ENCODE results near the genes SCN3B, OR6T1 and OR8G1.

- PRO-cap, 2 experiments, result no peak in any of the 2 experiments
- RAMPAGE, long total RNA, 5 experiments, result no peak in any of the 5 experiments
Observed at GRCh38 chr11:121463275-121463530, 11.1 kb downstream of the SORL1 start.

DNA sequence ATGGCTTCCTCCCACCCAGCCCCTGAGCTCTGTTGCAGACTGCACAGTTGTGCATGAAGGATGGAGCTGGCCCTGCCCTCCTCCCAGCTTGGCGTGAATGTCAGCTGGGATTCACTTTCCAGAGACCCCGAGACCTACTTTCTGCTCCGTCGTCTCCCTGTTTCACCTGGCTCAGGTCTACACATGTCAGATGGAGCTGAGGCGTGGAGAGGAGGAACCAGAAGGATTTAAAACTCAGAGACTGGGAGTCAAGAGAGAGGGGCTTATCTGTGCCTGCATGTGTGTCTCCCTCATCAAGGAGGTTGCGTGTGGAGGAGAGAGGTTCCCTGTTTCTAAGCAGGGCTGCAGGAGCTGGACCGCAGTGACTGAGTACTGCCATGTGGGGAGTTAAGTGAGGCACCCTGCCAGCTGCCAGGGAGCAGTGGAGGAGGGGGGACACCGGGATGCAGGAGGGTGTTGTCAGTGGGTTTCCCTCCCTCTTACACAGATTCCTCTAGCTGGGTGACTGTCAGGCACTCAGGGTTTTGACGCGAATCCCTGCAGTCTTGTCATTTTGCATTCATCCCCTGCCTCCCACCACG lies 120.3 kb downstream of the SORL1 start:
- PRO-cap, 2 experiments, result no peak in any of the 2 experiments
- RAMPAGE, long total RNA, 5 experiments, result no peak in any of the 5 experiments

- PRO-cap, 2 experiments, result peak in 1 of 2 experiments; most common minus-strand start chr11:122152296 (in 1)
- RAMPAGE, long total RNA, 5 experiments, result no peak in any of the 5 experiments
Observed at GRCh38 chr11:122152072-122152432, 36.0 kb upstream of the BLID start.

GRCh38 chr11:122159046-122159818 lies 43.2 kb upstream of the BLID start:
- PRO-cap, 2 experiments, result peak in 1 of 2 experiments; most common minus-strand start chr11:122159154 (in 1)
- RAMPAGE, long total RNA, 5 experiments, result no peak in any of the 5 experiments

DNA sequence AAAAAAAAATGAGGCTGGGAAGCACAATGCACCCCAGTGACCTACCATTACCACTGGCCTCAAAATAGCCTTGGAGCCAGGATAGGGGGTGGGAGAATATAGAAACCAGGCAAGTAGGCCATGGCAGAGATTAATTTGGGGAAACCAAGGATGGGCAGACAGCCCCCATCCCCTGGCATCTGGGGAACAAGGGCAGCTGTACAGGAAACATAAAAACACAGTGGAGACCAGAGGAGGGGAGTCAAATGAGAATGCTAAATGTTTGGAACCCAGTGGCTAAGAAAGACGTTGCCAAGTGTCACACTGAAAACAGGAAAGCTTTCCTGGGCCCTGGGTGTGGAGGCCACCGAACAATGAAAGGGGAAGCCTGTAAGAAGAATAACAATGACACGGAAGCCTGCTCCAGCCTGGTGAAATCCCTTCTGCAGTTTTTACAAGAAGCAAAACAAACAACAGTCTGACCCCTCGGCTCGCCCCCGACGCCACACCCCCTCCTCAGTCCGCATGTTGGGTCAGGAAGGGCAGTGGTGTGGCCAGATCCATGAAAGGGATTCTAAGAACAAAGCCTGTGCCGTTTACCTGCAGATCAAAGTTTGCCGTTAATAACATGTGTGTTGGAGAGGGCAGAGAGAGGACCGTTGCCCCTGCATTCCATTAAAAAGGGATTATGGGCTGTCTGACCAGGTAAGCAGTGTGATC lies 113.5 kb upstream of the BLID start:
- PRO-cap, 2 experiments, result no peak in any of the 2 experiments
- RAMPAGE, long total RNA, 5 experiments, result no peak in any of the 5 experiments

DNA sequence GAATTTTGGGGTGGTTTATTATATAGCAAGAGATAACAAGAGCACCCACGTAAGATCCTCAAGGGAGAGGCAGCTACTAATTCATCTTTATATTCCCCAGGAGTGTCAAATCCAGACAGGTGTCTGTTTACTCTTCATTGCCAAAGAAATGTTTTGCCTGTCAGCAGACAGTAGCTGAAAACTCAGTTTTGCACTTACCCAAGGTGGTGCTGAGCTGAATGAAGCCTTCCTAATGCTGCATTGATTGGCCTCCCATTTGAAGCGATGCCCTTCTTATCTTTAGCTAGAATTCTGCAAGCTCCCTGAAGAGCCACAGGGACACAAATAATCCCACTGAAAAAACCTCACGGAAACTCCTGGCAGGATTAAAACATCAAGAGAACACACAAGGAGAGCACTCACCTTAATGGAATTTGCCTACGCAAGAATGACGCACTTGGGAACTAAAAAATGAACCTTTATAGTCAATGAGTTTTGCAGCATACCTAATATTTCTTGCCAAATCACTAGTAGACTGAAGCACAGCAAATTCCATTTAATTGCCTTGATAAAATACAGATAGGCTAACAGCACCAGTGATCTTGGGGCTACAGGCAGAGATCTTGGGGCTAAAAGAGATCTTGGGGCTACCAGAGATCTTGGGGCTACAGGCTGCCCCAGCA lies 232.9 kb upstream of the UBASH3B start:
- PRO-cap, 2 experiments, result peak in 1 of 2 experiments; most common plus-strand start position 488 of the sequence (in 1); most common minus-strand start position 60 of the sequence (in 1)
- RAMPAGE, long total RNA, 5 experiments, result start-site peak on the minus strand in 3 of 5 experiments, centred at positions 325 to 341 of the sequence, 34 to 82 reads per replicate

DNA sequence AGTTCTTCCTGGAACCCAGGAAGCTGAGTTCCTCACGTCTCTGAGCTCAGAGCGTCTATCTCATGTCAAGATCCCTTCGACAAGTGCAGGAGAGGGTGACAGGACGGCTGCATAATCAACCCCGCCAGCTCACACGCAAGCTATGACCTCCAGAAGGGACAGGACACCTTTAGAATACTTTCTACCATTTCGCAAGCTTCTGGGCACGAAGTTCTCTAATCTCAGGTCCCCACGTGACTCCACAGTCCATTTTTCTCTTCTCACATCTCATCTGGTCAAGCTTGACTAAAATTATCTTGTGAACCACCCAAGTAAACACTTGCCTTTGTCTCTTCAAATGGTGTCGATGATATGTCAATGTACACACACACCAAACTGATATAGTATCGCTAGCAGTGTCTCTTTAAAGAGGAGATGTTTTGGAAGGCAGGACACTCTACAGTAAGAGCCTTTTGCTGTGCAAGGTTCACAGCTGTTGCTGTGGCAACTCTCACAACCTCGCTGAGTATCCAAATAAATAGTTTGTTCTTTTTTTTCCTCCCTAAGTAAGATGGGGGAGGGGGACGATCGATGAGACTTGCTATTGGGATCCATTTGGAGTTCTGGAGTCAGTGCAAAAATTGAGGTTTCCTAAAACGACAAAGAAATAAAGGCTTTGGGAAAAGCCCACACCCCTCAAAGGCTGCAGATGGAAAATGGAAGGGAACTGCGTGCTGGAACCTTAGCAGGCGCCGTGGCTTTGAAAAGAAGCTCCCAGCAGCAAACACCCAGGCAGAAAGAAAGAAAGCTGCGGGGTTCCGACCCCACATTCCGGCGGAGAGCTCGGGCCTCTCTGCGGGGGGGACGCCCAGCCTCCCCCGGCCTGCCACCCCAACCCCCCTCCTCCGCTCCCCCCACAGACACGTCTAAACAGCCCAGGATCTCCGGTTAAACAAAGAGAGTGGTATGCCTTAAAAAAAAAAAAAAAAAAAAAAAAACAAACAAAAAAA lies 215.4 kb upstream of the UBASH3B start:
- PRO-cap, 2 experiments, result peak in 2 of 2 experiments; most common plus-strand start position 687 of the sequence (in 2)
- RAMPAGE, long total RNA, 5 experiments, result no peak in any of the 5 experiments

- PRO-cap, 2 experiments, result no peak in any of the 2 experiments
- RAMPAGE, long total RNA, 5 experiments, result no peak in any of the 5 experiments
Observed at GRCh38 chr11:122629102-122629482, 26.4 kb upstream of the UBASH3B start.

GRCh38 chr11:122885671-122886165 lies 3.2 kb downstream of the JHY start:
- PRO-cap, 2 experiments, result no peak in any of the 2 experiments
- RAMPAGE, long total RNA, 5 experiments, result no peak in any of the 5 experiments

DNA sequence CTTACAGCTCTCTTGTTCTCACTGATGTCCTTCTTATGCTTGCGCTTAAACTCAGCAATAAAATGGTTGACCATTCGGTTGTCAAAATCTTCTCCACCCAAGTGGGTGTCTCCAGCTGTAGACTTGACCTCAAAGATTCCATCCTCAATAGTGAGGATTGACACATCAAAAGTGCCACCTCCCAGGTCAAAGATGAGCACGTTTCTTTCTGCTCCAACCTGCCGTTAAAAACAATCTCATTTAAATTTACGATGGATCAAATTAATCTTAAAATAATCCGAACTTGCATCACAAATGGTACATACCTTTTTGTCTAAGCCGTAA lies 2.2 kb downstream of the HSPA8 start:
- PRO-cap, 2 experiments, result no peak in any of the 2 experiments
- RAMPAGE, long total RNA, 5 experiments, result no peak in any of the 5 experiments

GRCh38 chr11:123062258-123063312 lies 649 bp upstream of the HSPA8 start:
- PRO-cap, 2 experiments, result peak in 2 of 2 experiments; most common plus-strand start chr11:123062341 (in 2); most common minus-strand start chr11:123062992 (in 2)
- RAMPAGE, long total RNA, 5 experiments, result start-site peak on the plus strand in 4 of 5 experiments, at chr11:123062614-123062672 at its widest, 54 to 135 reads per replicate

GRCh38 chr11:123362703-123363930 lies 67.0 kb upstream of the GRAMD1B start:
- PRO-cap, 2 experiments, result no peak in any of the 2 experiments
- RAMPAGE, long total RNA, 5 experiments, result no peak in any of the 5 experiments

GRCh38 chr11:123364061-123364520 lies 66.0 kb upstream of the GRAMD1B start:
- PRO-cap, 2 experiments, result no peak in any of the 2 experiments
- RAMPAGE, long total RNA, 5 experiments, result no peak in any of the 5 experiments

DNA sequence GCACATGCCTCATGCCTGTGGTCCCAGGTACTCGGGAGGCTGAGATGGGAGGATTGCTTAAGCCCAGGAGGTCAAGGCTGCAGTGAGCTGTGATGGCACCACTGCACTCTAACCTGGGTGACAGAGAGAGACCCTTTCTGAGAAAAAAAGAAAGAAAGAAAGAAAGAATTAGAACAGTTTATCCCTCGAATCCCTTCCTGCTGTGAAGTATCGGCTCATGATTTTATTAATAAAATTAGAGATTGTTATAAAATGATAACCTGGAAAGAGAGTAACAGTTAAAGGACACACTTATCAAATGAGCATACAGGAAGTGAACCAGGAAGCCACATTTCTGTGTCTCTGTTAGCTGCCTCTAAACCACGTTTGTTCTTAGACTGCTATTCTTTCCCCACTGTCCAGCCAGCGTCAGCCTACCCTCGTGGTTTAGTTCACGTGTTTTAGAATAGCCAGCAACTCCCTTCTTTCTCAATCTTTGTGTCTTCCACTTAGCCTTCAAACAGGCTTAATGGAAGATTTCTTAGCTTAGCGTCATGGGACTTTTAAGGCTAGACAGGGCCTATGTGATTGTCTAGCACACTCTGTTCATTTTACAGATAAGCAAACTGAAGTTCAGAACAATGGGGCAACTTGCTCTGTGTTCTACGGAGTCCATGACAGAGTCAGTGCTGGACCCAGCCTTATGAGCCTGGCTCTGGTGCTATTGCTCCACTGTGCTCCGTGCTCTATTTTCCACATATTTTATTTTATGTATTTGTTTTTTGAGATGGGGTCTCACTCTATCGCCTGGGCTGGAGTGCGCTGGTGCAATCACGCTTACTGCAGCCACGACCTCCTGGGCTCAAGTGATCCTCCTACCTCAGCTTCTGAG lies 27.1 kb downstream of the GRAMD1B start:
- PRO-cap, 2 experiments, result no peak in any of the 2 experiments
- RAMPAGE, long total RNA, 5 experiments, result no peak in any of the 5 experiments

DNA sequence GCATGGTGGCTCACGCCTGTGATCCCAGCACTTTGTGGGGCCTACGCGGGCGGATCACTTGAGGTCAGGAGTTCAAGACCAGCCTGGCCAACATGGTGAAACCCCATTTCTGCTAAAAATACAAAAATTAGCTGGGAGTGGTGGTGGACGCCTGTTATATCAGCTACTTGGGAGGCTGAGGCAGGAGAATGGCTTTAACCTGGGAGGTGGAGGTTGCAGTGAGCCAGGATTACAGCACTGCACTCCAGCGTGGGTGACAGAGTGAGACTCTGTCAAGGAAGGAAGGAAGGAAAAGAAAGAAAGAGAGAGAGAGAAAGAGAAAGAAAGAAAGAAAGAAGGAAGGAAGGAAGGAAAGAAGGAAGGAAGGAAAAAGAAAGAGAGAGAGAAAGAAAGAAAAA lies 35.9 kb downstream of the GRAMD1B start:
- PRO-cap, 2 experiments, result no peak in any of the 2 experiments
- RAMPAGE, long total RNA, 5 experiments, result no peak in any of the 5 experiments

DNA sequence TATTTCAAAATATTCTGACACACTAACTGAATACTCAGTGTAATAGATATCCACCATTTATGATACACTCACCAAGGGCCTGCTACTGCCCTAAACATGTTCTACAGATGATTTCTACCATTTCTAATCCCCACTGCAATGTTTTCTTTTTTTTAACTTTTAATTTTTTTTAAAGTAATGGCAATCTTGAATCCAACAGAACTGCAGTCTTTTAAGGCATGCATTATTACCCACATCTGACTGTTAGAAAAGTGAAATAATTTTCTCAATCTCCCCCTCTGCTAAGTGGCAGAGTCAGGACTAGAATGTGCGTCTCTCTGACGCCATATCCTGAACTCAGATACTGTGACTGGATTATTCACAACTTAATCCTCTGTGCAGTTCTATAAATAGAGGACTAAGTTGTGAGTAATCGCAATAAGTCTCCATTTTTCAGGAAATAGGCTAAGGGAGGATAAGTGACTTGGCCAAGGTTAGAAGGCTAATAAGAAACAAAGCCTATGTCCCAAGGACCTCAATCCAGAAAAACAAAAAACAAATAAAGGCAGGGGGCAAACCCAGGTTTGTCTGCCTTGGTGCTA lies 44.1 kb downstream of the GRAMD1B start:
- PRO-cap, 2 experiments, result no peak in any of the 2 experiments
- RAMPAGE, long total RNA, 5 experiments, result no peak in any of the 5 experiments

DNA sequence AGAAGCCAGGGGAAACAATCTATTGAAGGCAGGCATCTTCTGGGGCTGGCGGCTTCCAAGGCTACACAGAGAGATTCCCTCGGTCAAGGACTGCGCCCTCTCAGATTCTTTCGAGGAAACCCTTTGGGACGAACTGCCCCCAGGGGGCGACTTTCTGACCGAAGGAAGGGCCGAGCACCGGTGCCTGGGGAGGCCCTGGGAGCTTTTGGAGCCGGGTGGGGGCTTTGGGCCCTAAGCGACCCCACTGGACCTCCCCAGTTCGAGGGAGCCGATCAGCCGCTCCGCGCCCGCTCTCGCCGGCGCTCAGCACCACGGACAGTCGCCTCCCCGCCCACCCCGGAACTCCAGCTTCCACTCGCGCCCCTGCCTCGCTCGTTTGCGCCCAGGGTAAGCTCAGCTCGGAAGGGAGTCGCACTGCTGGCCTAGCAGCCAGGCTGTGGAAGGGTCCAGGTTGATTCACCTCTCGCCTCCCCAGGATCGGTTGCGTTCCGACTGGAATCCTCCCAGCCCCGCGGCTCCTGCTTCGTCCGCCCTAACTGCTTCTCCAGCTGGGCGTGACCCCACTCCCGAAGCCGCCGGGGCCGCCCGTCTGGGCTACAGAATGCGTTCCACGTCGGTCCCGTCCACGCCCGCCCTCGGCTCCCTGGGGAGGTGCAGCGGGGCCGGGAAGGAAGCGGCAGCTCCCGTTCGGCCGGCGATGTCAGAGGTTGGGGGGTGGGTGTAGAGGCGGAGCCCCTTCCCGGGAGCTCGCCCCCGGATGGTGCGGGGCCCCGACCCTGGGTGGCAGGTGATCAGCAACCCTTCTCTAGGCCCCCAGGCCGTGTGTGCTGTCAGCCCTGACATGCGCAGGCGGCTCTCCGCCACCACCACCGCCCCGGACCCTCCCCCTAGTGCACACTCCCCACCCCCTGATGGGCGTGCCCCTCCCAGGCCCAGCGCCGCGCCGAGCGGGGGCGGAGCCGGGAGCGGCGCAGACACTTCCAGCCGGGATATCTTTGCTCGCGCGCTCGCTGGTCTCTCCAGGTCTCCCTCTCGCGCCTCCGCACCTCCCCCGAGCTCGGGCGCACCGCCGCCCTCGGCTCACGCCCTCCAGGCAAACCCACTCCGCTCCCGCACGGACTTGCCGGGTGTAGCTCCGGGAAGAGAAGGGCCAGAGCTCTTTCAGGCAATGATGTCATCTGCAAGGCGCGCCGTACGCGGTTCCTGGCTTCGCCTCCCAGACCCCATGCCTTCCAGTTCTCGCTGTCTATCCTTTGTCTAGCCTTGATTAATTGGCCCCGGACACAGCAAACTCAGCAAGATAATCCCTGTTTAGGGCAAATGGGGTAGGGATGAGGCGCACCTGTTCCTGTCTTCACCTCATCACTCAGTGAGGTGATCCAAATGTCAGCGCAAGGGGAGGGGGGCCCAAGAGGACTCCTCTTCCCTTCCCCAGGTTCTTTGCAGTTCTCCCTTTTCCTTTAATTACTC lies at the start of gene SCN3B:
TSS of gene SCN3B (minus strand) at position 859 of the 1,470 bp plus-strand sequence.
- PRO-cap, 2 experiments, result peak in 2 of 2 experiments; most common plus-strand start position 973 of the sequence (in 2); most common minus-strand start position 815 of the sequence (in 1)
- RAMPAGE, long total RNA, 5 experiments, result start-site peak on the minus strand in 2 of 5 experiments, centred at positions 714 to 835 of the sequence, 33 to 84 reads per replicate

DNA sequence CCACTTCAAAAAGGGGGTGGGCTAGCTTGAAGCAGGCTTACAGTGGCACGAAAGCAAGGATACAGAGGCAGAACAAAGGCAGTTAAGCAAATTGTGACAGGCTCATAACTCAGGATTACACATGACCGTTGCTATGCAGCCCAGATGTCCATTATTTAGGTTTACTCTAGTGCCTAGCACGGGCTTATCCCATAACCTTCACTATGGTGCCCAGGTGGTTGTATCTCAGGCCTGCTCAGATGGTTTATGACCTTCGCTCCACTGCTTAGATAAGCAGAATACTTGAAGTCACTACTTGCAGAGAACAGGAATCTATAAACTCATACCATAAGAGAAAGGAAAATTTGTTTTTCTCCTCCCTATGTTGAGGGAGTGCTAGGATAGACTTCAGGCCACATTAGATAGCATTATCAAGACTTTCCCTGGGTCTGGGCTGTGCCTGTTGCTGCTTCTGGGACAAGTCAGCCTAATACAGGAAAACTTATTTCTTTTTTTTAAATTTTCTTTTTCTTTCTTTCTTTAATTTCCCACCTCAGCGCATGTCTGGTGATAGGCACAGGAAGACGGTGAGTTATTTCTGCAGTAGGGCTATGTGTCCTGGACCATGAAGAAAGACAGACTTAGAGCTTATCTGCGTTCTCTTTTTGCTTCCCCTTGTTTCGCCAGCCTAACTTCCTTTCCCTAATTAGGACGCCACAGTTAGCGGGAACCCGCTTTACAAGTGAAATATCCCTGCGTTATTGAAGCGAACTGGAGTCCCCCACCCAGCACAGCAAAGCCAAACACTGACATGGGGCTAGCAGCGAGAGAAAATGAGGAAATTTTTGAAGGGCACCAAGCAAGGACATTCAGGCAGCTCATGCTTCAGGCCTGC lies 8.8 kb downstream of the OR6M1 start:
- PRO-cap, 2 experiments, result no peak in any of the 2 experiments
- RAMPAGE, long total RNA, 5 experiments, result no peak in any of the 5 experiments

DNA sequence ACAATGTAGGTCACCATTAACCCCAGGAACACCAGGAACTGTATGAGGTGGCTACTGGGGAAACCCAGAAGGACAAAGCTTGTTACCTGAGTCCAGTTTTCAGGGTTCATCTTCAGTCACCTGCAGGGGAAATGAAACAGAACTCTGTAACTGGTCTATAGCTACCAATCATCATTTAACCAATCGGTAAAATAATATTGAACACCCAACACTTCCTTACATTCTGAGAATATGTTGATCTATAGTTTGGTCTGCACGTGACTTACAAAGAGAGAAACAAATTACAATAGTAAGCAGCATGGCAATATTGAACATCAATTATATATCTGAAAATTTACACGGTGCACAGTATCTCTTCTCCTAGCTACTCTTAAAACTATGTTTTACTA lies at the start of gene OR6T1:
TSS of gene OR6T1 (minus strand) at position 110 of the 389 bp plus-strand sequence.
- PRO-cap, 2 experiments, result no peak in any of the 2 experiments
- RAMPAGE, long total RNA, 5 experiments, result no peak in any of the 5 experiments

- PRO-cap, 2 experiments, result no peak in any of the 2 experiments
- RAMPAGE, long total RNA, 5 experiments, result no peak in any of the 5 experiments
Observed at GRCh38 chr11:124240979-124241387, at the start of gene OR8G1. Gene OR8G1, plus strand, starts transcription at chr11:124241095.

Data from thyroid gland (tissue), 7 donors.